Omental fat pad (tissue), 4 donors: Measurements from ENCODE around the gene ZNF446.

DNA sequence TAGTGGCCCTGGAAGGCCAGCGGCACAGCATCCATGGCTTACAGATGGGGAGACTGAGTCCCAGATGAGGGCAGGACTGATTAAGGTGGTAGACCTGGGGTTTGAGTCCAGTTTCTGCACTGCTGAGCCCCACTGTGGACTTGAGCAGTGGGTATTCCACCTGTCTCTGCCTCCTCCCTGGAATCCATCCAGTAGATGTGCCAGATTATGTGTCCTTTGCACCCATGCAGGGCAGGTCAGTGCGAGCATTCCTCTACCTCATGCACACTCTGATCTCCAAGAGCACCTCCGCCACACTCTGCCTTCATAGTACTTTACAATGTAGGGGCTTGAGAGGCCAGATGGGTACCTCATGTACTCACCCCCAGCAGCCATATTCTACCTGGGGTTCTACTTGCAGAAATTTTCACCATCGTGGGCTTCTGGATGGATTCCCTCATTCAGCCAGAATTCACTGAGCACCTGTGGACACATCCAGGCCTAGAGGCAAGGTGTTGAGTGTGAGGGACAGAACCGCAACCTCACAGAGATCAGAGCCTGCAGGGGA is 10.1 kb downstream of the ZSCAN22 start:
- PRO-cap, result no peak
- RAMPAGE, long total RNA, 4 experiments, result no peak in any of the 4 experiments

DNA sequence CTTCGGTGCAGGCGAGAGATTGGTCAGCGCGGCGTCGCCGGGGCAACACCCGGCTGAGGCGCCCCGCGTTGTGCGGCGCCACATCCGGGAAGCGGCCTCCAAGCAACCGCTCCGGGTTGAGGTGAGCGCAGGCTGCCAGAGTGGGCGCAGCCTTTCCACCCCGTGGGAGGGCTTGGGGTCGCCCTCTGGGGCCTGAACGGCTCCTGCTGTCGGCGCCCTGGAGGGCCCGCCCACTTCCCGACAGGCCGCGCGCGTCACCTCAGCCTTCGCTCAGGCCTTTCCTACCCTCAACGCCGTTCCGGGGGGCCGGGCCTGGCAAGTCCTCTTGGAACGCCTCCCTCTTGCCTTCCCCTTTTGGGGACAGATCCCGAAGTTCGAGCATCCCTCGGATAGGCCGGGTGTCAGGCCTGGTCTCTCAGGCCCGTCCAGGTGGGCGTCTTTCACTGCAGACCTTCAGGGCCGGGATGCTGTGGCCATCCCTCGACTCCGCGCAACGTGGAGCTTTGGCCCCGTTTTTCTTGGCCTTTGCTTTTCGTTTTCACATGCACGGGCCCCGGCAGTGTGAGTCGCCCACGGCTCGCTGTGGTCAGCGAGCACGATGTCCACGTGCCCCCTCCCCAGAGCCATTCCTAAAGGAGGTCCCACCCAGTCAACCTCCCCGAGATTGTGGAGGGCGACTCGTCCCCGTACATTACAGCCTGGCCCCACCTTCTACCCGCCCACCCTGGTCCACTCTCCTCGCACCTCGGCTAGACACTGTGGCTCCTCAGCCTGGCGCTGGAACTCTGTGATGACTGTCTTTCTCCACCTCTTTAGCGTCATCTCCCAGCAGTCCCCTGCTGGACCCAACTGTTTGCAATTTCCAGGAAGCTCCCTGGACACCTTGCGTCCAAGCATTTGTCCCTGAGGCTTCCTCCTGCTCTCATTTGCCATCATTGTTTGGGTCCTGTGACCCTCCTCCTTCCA is at the start of gene ZNF446:
Gene ZNF446 (plus strand): TSS at position 277 of the 966 bp plus-strand sequence.
- PRO-cap, result bidirectional peak, plus-strand start outside the sequence, minus-strand start at position 789 of the sequence
- RAMPAGE, long total RNA, 4 experiments, result start-site peak on the plus strand in 2 of 4 experiments, centred at positions 50 to 317 of the sequence, 8 to 22 reads per replicate; start-site peak on the minus strand in 1 of 4 experiments, centred at position 116 of the sequence, 6 reads per replicate

DNA sequence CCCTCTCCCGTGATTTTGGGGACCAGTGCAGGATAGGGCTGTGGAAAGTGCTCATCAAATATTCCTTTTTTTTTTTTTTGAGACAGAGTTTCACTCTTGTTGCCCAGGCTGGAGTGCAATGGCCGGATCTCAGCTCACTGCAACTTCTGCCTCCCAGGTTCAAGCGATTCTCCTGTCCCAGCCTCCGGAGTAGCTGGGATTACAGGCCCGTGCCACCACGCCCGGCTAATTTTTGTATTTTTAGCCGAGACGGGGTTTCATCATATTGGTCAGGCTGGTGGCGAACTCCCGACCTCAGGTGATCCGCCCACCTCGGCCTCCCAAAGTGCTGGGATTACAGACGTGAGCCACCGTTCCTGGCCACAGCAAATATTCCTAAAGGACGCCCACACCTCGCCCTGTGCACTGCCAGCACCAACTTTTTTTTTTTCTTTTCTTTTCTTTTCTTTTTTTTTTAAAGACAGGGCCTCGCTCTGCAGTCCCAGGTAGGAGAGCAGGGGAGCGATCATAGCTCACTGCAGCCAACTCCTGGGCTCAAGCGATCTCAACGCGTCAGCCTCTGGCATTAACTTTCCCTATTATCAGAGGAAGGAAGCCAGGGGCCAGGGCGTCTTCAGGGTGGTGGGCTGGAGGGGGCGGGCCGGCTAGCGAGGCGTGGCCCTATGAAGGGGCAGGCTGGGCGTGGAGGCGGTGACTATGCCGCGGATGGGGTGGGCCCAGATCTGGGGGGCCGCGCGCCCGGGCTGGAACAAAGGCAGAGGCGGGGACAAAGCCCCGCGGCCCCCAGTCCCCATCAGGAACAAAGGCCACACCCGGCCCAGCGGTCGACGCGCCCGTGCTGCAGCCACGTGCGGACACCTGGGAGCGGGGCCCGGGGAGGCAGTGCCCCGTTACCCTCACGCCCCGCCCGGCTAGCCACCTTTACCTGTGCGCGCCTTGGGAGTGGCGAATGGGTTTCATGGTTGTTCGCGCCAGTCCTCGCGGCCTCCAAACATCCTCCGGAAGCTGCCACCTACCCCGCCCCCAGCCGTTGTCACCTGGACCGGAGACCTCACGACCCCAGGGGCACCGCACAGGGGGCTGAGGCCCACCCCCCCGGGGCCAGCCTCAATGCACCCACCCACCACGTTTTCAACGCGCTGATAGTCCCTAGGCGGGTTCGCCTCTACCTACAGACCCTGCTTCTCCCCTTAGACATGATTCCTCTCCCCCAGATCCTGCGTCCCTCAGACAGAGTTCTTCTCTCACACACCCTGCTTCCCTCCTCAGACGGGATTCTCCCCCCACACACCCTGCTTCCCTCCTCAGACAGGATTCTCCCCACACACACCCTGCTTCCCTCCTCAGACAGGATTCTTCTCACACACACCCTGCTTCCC is 5.6 kb upstream of the TRIM28 start:
- PRO-cap, result no peak
- RAMPAGE, long total RNA, 4 experiments, result no peak in any of the 4 experiments

- PRO-cap, result no peak
- RAMPAGE, long total RNA, 4 experiments, result no peak in any of the 4 experiments
These were observed 5.4 kb downstream of the TRIM28 start for GRCh38 chr19:58549014-58549924.

- PRO-cap, result no peak
- RAMPAGE, long total RNA, 4 experiments, result no peak in any of the 4 experiments
These were observed 3.0 kb upstream of the MZF1 start for GRCh38 chr19:58576189-58576504.